ENCODE data around the gene TUBA3E.

GRCh38 chr2:128321535-128322792 is 3.3 kb upstream of the HS6ST1 start:
- PRO-cap, 3 experiments, result peak in 3 of 3 experiments; most common plus-strand start chr2:128322093 (in 2); most common minus-strand start chr2:128321866 (in 2)
- RAMPAGE, long total RNA, 2 experiments, result no peak in any of the 2 experiments
- RRBS, result 1% methylated on average over 53 of the region's 105 CpGs

- PRO-cap, 3 experiments, result peak in 1 of 3 experiments; most common minus-strand start chr2:128322981 (in 1)
- RAMPAGE, long total RNA, 2 experiments, result no peak in any of the 2 experiments
- RRBS, result 19% methylated on average over 1 of the region's 12 CpGs
Measured at GRCh38 chr2:128322793-128323124, 4.1 kb upstream of the HS6ST1 start.

GRCh38 chr2:128549226-128549425 is 230.5 kb upstream of the HS6ST1 start:
- PRO-cap, 3 experiments, result no peak in any of the 3 experiments
- RAMPAGE, long total RNA, 2 experiments, result no peak in any of the 2 experiments
- RRBS, result 92% methylated on average over 2 of the region's 2 CpGs

DNA sequence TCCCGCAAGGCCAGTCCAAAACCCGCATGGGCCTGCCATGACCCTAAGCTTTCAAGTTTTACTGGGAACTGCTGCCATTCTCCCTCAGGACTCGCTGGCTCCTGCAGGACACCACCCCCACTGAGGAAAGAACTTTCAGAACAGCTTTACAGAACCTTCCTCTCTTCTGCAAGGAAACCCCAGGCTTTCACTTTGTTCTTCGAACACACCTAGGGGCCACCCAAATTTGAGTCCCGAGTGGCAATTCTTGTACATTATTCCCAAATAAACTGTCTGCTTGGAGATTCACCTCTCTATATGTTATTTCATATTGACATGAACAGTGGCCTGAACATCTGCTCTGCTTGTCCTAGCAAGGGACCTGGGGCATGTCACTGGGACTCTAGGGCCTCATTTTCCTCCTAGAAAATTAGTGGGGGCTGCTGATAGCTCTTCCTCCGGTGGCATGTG is 320.6 kb upstream of the HS6ST1 start:
- PRO-cap, 3 experiments, result no peak in any of the 3 experiments
- RAMPAGE, long total RNA, 2 experiments, result no peak in any of the 2 experiments
- RRBS, result no CpG with 5 or more reads among the region's 6 CpGs

- PRO-cap, 3 experiments, result no peak in any of the 3 experiments
- RAMPAGE, long total RNA, 2 experiments, result no peak in any of the 2 experiments
- RRBS, result 3% methylated on average over 7 of the region's 30 CpGs
Measured at GRCh38 chr2:129827222-129828143, 152.0 kb upstream of the RAB6C start.

GRCh38 chr2:130161009-130161409 is 16.1 kb upstream of the CCDC74B start:
- PRO-cap, 3 experiments, result no peak in any of the 3 experiments
- RAMPAGE, long total RNA, 2 experiments, result no peak in any of the 2 experiments
- RRBS, result no CpG with 5 or more reads among the region's 16 CpGs

GRCh38 chr2:130194906-130195429 is 3.3 kb downstream of the TUBA3E start:
- PRO-cap, 3 experiments, result no peak in any of the 3 experiments
- RAMPAGE, long total RNA, 2 experiments, result no peak in any of the 2 experiments
- RRBS, result no CpG with 5 or more reads among the region's 12 CpGs

DNA sequence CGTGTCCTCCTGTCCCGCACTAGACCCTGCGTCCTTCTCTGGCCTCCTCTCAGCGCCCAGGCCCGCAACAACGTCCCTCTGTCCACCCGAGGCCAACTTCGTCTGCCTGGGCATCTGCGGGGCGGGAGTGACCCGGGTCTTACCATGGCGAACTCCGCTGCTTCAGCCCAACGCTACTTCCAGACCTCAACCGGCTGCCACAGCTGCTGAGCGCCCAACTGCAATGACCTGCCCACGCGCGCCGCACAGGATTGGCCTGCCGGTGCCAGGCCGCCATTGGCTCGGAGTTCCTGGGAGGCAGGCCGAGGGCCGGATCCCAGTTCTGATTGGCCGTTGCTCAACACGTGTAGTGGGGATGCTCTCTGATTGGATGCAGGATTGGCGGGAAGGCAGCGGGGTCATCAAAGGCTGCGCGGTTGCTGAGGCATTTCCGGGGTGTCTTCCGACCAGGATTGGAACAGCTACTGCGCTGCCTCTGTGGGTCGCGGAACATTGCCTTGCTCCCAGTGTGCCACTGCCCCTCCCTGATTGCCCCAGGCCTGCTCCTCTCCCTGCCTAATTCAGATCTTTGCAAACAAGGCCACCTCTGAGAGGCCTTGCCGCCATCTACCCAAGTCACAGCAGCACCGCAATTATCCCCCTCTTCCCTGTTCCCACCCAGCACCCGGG is at the start of gene TUBA3E:
TSS of gene TUBA3E (minus strand) at position 225 of the 669 bp plus-strand sequence.
- PRO-cap, 3 experiments, result peak in 3 of 3 experiments; most common plus-strand start position 427 of the sequence (in 2); most common minus-strand start position 192 of the sequence (in 2)
- RAMPAGE, long total RNA, 2 experiments, result start-site peak on the plus strand in 1 of 2 experiments, centred at position 412 of the sequence, 9 reads per replicate; start-site peak on the minus strand in 2 of 2 experiments, centred at positions 202 to 204 of the sequence, 457 to 1,298 reads per replicate
- RRBS, result 21% methylated on average over 5 of the region's 39 CpGs

DNA sequence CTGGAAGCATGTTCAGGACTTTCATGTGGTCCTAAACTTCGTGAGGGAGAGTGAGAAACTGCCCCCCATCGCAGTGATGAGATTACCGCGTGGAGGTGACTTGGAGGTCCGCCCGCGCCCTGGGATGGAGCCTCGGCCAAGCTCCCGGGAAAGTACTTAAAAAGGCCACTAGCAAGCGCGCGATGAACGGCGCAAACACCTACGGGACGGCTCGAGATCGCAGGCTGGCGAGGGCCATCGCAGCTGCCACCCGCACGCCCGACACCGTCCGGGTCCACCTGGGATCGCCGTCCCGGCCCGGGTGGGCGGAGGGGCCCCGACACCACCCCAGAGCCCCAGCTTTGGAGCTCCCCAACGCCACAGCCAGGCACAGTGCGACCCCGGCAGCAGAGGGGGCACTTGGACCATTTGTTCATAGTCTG is 53.6 kb downstream of the CCDC115 start:
- PRO-cap, 3 experiments, result no peak in any of the 3 experiments
- RAMPAGE, long total RNA, 2 experiments, result no peak in any of the 2 experiments
- RRBS, result 15% methylated on average over 15 of the region's 34 CpGs

GRCh38 chr2:130346561-130347156 is 4.0 kb downstream of the IMP4 start:
- PRO-cap, 3 experiments, result no peak in any of the 3 experiments
- RAMPAGE, long total RNA, 2 experiments, result no peak in any of the 2 experiments
- RRBS, result no CpG with 5 or more reads among the region's 10 CpGs

DNA sequence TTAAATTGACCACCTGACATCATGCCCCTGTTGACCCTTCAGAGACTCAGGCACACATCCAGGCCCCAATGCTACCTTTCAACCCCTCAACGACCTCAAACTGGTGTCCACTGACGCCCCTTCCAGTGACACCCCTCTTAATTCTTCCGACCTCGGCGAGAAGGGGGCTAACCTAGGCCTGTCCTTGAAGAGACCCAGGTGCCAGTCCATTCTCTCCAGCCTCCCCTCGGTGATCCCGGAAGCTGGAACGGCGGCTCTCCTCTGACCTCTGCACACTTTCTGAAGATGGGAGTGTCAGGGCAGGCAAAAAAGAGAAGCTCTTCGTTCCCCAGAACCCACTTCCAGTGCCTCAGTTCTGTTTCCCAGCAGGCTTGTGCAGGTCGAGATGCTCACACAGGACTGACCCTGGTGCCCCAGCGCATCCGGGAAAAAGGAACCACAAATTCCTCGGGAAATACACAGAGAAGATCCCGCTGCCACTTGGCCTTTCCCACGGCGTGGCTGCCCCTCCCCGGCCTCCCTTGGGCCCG is 766 bp upstream of the PTPN18 start:
- PRO-cap, 3 experiments, result no peak in any of the 3 experiments
- RAMPAGE, long total RNA, 2 experiments, result no peak in any of the 2 experiments
- RRBS, result 2% methylated on average over 5 of the region's 19 CpGs

- PRO-cap, 3 experiments, result peak in 3 of 3 experiments; most common plus-strand start chr2:130391409 (in 3); most common minus-strand start chr2:130391419 (in 3)
- RAMPAGE, long total RNA, 2 experiments, result no peak in any of the 2 experiments
- RRBS, result 3% methylated on average over 23 of the region's 69 CpGs
Measured at GRCh38 chr2:130390869-130392019, 35.4 kb downstream of the PTPN18 start.

DNA sequence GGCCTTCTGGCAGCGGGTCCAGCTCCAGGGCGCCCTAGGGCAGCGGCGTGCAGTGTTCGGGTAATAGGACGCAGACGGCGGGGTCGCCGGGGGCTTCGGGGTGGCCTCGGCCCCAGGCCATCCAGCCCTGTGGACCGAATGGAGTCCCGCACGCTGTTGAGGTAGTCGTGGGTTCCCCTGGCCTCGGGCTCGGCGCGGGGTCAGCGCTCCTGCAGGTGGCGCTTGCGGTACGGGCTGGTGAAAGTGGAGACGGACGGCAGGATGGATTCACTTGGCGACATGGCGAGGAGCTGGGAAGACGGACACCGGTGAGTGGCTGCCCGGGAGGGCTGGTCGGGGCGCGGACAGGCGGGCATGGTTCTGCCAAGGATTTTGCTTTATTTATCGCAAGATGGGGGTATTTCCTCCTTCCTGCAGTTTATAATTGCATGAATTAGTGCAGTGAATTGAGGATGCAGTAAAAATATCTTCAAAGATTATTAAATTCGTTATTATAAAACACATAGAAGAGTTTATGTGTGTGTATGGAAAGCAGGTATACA is 35.3 kb upstream of the GPR148 start:
- PRO-cap, 3 experiments, result peak in 2 of 3 experiments; most common plus-strand start position 270 of the sequence (in 2); most common minus-strand start position 169 of the sequence (in 1)
- RAMPAGE, long total RNA, 2 experiments, result no peak in any of the 2 experiments
- RRBS, result no CpG with 5 or more reads among the region's 37 CpGs

DNA sequence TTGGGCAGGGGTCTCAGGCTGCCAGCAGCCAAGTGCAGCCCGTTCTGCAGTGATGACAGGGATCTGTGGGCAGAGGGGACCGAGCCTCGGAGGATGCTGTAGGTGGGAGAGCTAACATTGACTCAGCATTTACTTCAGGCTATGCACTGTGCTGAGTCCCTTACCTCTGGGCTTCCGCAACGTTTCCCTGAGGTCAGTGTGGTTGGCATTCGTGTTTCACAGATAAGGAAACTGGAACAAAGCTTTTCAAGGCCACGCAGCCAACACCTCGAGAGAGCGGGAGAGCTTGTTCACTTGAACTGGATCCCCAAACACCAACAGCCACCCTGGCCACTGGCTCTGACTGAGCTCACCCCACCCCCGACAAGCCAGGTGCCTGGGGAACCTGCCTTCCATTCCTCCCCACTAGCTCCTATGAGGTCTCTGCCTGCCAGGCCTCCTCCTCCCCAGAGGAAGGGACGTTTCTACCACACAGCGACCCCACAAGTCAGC is 796 bp upstream of the GPR148 start:
- PRO-cap, 3 experiments, result peak in 1 of 3 experiments; most common plus-strand start position 293 of the sequence (in 1); most common minus-strand start position 178 of the sequence (in 1)
- RAMPAGE, long total RNA, 2 experiments, result no peak in any of the 2 experiments
- RRBS, result no CpG with 5 or more reads among the region's 12 CpGs

- PRO-cap, 3 experiments, result no peak in any of the 3 experiments
- RAMPAGE, long total RNA, 2 experiments, result no peak in any of the 2 experiments
- RRBS, result no CpG with 5 or more reads among the region's 10 CpGs
Measured at GRCh38 chr2:130898379-130899184, 61.9 kb downstream of the ARHGEF4 start.

DNA sequence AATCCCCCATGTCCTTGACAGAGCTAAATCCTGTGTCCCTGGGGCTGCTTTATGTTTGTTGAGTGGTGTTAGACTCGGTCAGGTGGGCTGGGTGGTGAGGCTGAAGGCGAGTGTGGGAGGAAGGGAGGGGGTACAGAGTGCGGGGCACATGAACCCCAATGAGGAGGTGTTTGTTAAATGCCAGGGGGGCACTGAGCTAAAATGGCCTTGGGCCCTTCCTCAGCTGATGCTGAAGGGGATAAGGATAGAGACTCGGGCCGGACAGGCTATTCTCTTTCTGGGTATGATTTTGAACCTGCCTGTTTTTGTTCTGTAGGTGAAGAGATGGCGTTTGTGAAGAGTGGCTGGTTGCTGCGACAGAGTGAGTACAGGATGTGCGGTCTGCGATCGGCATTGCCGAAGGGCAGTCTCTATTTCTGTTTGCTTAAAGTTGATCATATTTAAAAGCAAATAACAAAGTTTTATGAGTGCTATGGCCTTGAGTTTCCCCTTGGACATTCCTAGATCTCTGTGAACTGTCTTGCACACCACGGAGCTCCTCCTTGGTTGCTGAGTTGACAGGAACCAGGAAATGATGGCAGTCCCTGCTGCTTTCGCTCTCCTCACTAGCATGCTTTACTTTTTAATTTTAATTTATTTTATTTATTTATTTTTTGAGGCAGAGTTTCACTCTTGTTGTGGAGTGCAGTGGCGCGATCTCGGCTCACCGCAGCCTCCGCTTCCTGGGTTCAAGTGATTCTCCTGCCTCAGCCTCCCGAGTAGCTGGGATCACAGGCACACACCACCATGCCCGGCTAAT is 15.7 kb downstream of the PLEKHB2 start:
- PRO-cap, 3 experiments, result no peak in any of the 3 experiments
- RAMPAGE, long total RNA, 2 experiments, result no peak in any of the 2 experiments
- RRBS, result no CpG with 5 or more reads among the region's 20 CpGs

- PRO-cap, 3 experiments, result no peak in any of the 3 experiments
- RAMPAGE, long total RNA, 2 experiments, result no peak in any of the 2 experiments
- RRBS, result no CpG with 5 or more reads among the region's 6 CpGs
Measured at GRCh38 chr2:131368502-131368896, 4.5 kb upstream of the RAB6D start.

DNA sequence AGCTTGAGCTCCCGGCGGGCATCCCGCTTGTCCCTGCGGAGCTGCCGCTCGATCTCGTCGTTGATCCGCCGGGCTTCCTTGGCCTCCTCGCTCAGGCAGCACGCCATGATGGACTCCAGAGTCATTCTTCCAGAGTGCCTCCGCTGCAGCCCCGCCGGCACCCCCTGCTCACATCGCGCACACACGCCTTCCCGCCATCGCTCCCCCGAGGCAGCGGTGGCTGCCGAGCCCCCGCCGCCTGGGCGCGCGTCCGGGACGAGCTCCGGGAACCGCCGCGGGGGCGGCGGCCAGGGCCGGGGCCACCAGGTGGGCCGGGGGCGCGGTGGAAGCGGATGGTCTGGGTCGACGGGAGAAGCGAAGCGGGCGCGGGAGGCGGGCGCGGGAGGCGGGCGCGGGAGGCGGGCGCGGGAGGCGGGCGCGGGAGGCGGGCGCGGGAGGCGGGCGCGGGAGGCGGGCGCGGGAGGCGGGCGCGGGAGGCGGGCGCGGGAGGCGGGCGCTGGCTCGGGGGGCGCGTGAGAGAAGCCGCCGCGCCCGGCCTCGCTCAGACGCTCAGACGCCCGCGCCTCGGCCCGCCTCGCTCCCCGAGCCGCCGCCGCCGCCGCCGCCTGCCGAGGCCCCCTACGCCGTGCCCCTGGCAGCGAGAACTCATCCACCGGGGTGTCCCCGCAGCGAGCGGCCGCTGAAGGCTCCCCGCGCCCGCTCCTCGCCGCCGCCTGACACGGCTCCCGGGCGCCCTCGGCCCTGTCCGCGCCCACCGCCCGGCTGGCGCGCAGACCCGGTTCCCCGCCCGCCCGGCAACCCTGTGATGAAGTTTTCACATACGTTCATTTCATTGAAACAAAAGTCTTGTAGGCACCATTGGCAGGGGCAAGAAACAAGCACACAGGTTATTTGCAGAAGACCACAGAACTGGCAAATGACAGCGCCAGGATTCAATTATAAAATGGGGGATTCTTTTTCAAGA is 50.9 kb upstream of the TUBA3D start:
- PRO-cap, 3 experiments, result peak in 3 of 3 experiments; most common plus-strand start position 522 of the sequence (in 2); most common minus-strand start position 356 of the sequence (in 2)
- RAMPAGE, long total RNA, 2 experiments, result no peak in any of the 2 experiments
- RRBS, result under 1% methylated on average over 7 of the region's 129 CpGs

GRCh38 chr2:131802391-131802934 is 274.8 kb downstream of the CCDC74A start:
- PRO-cap, 3 experiments, result peak in 3 of 3 experiments; most common plus-strand start chr2:131802704 (in 1); most common minus-strand start chr2:131802703 (in 3)
- RAMPAGE, long total RNA, 2 experiments, result no peak in any of the 2 experiments
- RRBS, result no CpG with 5 or more reads among the region's 35 CpGs

- PRO-cap, 3 experiments, result no peak in any of the 3 experiments
- RAMPAGE, long total RNA, 2 experiments, result no peak in any of the 2 experiments
- RRBS, result 34% methylated on average over 3 of the region's 62 CpGs
Measured at GRCh38 chr2:132037628-132038293, 124.0 kb downstream of the ANKRD30BL start.